ENCODE results near the genes LHX8 and ST6GALNAC5.

DNA sequence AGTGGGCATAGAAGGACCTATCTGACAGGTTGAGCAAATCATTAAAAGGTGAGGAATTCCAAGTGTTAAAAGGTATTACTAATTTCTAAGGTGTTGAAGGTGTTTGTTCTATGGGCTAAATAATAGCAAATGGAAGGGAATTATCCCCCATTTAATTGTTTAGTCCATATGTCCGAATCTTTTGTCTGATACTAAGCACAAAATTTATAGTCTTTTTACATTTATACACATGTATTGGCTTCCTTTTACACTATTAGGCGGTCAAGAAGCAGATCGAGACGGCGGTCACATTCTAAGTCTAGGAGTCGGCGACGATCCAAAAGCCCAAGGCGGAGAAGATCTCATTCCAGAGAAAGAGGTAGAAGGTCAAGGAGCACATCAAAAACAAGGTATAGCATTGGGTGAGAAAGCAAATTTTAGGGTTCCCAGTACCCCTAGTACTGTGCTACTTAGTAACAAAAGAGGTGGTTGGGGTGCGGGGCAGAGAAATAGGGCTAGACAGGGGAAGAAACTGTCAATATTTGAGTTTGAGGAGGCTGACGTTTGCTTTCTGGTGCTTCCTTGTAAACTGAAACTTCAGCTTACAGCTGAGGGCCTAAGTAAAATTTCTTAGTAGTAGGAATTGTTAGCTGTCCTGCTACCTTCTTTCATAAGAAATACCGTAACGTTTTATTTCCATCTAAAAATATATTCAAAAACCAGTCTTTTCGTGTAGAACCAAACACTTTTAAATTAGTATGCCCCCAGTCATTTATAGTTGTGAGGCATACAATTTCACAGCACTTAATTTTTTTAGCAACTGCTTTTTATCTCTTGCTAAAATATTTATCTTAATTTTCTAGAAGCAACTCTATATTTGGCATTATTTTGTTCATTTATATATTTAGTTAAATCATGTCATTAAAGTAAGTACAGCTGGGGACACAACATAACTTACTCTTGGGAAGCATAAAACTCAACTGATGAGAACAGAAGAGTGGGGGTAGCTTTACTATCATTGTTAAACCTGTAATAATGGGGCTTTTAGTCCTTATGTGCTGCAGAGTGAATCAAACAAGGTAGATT, 23.6 kb downstream of the SRSF11 start:
- PRO-cap, 7 experiments, result no peak in any of the 7 experiments
- RAMPAGE, long total RNA, 2 experiments, result no peak in any of the 2 experiments

DNA sequence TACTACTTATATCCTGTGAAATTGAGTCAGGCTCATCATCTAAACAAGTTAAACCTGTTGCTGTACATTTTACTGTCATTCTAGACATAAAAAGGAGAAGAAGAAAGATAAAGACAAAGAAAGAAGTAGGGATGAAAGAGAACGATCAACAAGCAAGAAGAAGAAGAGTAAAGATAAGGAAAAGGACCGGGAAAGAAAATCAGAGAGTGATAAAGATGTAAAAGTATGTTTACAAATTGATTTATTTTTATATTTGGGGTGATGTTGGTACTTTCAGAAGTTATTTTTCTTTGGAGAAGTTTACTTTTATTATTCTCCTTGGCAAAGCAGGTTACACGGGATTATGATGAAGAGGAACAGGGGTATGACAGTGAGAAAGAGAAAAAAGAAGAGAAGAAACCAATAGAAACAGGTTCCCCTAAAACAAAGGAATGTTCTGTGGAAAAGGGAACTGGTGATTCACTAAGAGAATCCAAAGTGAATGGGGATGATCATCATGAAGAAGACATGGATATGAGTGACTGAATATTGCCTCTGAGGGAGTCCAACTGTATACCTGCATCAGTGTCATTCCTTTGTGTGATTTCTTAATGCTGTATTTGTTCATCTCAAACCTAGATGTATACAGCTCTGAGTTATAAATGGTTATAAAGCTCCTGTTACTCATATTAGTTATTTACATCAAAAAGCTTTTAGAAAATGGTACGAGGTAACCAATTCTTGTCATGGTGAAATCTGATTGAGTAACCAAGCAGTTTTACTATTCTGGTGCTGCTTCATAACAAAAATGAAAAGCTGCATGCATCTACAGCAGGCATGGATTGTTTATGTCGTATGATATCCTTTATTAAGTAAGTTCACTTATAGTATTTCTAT, 29.3 kb downstream of the SRSF11 start:
- PRO-cap, 7 experiments, result no peak in any of the 7 experiments
- RAMPAGE, long total RNA, 2 experiments, result no peak in any of the 2 experiments

DNA sequence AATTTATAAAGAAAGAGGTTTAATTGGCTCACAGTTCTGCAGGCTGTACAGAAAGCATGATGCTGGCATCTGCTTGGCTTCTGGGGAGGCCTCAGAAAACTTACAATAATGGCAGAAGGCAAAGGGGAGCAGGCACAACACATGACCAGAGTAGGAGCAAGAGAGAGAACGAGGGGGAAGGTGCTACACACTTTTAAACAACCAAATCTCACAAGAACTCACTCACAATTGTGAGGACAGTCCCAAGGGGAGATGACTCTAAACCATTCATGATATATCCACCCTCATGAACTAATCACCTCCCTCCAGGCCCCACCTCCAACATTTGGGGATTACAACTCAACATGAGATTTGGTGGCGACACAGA, 14.5 kb downstream of the CTH start:
- PRO-cap, 7 experiments, result no peak in any of the 7 experiments
- RAMPAGE, long total RNA, 2 experiments, result no peak in any of the 2 experiments

GRCh38 chr1:70720145-70720529, 309.1 kb downstream of the CTH start:
- PRO-cap, 7 experiments, result no peak in any of the 7 experiments
- RAMPAGE, long total RNA, 2 experiments, result no peak in any of the 2 experiments

DNA sequence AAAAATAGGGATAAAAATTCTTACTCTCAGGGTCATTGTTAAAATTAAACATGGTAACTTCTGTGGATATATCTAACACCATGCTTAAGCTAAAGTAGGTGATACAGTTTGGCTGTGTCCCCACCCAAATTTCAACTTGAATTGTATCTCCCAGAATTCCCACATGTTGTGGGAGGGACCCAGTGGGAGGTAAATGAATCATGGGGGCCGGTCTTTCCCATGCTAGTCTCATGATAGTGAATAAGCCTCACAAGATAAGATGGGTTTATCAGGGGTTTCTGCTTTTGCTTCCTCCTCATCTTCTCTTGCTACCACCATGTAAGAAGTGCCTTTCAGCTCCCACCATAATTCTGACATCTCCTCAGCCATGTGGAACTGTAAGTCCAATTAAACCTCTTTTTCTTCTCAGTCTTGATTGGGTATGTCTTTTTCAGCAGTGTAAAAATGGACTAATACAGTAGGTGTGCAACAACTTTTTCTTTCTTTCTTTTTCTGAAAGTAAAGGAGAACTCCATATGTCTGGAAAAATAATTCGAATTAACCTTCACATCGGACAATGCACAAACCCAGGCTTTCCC, 100.4 kb downstream of the PTGER3 start:
- PRO-cap, 7 experiments, result no peak in any of the 7 experiments
- RAMPAGE, long total RNA, 2 experiments, result no peak in any of the 2 experiments

GRCh38 chr1:71054134-71054896, 6.7 kb upstream of the PTGER3 start:
- PRO-cap, 7 experiments, result no peak in any of the 7 experiments
- RAMPAGE, long total RNA, 2 experiments, result no peak in any of the 2 experiments

DNA sequence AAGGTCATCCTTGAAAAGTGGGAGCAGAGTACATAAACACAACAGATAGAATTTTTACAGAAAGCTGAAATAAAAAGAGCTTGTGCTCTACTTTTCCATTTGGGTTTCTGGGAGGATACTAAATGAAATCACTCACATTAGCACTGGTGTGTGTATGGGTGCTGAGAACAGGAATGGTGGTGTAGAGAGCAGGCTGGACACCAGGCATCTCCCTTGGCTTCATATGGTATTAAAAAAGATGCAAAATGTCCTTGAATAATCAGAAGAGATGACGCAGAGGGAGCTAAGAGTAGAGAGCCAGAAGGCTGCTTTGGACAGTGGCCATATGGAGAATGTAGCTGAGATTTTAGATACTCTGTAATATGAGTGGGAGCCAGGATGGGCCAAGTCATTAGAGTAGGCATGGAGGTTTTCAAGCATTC, 112.3 kb upstream of the ZRANB2 start:
- PRO-cap, 7 experiments, result peak in 2 of 7 experiments; most common minus-strand start position 175 of the sequence (in 2)
- RAMPAGE, long total RNA, 2 experiments, result no peak in any of the 2 experiments

- PRO-cap, 7 experiments, result no peak in any of the 7 experiments
- RAMPAGE, long total RNA, 2 experiments, result no peak in any of the 2 experiments
Observed at GRCh38 chr1:73593306-73593935, 604.6 kb downstream of the LRRIQ3 start.

- PRO-cap, 7 experiments, result no peak in any of the 7 experiments
- RAMPAGE, long total RNA, 2 experiments, result no peak in any of the 2 experiments
Observed at GRCh38 chr1:74731005-74732254, 1.4 kb downstream of the CRYZ start.

- PRO-cap, 7 experiments, result no peak in any of the 7 experiments
- RAMPAGE, long total RNA, 2 experiments, result no peak in any of the 2 experiments
Observed at GRCh38 chr1:75134223-75134937, at the start of gene LHX8. Gene LHX8, plus strand, starts transcription at chr1:75134388.

DNA sequence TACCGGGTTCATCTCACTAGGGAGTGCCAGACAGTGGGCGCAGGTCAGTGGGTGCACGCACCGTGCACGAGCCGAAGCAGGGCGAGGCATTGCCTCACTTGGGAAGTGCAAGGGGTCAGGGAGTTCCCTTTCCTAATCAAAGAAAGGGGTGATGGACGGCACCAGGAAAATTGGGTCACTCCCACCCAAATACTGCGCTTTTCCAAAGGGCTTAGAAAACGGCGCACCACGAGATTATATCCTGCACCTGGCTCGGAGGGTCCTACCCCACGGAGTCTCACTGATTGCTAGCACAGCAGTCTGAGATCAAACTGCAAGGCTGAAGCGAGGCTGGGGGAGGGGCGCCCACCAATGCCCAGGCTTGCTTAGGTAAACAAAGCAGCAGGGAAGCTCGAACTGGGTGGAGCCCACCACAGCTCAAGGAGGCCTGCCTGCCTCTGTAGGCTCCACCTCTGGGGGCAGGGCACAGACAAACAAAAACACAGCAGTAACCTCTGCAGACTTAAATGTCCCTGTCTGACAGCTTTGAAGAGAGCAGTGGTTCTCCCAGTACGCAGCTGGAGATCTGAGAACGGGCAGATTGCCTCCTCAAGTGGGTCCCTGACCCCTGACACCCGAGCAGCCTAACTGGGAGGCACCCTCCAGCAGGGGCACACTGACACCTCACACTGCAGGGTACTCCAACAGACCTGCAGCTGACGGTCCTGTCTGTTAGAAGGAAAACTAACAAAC, 46.5 kb upstream of the ACADM start:
- PRO-cap, 7 experiments, result no peak in any of the 7 experiments
- RAMPAGE, long total RNA, 2 experiments, result no peak in any of the 2 experiments

DNA sequence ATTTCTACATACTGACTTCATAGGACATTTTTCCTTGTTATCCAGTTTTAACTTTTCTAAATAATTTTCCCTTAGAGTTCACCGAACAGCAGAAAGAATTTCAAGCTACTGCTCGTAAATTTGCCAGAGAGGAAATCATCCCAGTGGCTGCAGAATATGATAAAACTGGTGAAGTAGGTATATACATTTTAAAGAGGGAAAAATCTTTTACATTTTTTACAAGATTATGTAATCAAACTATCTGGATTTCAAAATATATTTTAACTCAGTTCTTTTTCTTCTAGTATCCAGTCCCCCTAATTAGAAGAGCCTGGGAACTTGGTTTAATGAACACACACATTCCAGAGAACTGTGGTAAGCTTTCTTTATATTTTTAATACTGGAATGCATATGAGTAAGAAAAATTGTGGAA, 8.1 kb downstream of the ACADM start:
- PRO-cap, 7 experiments, result no peak in any of the 7 experiments
- RAMPAGE, long total RNA, 2 experiments, result no peak in any of the 2 experiments

DNA sequence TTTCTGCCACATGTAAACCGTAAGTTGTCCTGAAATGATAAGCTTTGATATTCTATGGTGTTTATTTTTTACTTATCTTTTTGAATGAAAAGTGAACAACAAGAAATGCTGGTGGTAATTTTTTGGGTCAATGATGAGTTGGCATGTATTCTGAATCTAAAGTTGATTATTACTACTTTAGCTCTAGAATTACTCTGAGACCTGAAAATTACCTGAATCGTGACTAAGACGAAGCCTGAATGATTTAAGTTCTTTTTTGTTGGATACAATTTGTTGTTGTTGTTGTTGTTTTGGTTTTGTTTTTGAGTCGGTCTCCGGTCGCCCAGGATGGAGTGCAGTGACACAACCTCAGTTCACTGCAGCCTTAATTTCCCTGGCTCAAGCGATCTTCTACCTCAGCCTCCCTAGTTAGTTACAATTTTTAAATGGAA, 906 bp downstream of the RABGGTB start:
- PRO-cap, 7 experiments, result no peak in any of the 7 experiments
- RAMPAGE, long total RNA, 2 experiments, result no peak in any of the 2 experiments

DNA sequence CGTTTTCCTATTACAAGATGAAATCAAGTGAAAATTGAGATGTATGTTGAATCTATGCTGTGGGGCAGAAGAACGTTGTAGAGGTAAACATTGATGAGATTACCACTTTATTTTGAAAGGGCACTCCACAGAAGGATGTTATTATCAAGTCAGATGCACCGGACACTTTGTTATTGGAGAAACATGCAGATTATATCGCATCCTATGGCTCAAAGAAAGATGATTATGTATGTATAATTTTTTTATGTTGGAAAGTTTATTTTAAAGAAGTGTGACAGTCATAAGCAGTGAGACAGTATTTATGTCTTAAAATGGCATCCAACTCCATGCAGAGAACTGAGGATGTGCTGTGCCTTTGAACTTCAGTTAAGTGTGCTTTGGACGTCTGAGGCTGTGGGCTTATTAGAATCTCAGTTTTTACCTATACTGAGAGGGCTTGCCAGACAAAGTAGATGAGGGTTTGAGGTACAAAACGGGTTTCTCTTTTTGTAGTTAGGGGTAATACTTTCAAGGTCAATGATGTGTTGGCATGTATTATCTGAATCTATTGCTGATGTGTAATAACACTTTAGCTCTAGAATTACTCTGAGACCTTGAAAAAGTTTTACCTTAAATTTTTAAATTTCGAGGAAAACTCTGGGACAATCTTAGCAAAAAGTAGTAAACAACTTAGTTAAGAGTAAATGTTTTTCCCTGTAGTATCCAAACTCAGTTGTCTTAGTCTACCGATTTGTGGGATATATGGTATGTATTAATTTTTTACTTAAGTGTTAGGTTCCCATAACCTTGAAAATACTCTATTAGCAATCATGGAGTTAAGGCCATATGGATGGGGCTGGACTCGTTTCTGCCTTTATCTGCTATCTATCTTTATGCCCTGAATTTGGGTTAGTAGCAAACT, 1.6 kb downstream of the RABGGTB start:
- PRO-cap, 7 experiments, result peak in 1 of 7 experiments; most common plus-strand start position 512 of the sequence (in 1); most common minus-strand start position 374 of the sequence (in 1)
- RAMPAGE, long total RNA, 2 experiments, result no peak in any of the 2 experiments

DNA sequence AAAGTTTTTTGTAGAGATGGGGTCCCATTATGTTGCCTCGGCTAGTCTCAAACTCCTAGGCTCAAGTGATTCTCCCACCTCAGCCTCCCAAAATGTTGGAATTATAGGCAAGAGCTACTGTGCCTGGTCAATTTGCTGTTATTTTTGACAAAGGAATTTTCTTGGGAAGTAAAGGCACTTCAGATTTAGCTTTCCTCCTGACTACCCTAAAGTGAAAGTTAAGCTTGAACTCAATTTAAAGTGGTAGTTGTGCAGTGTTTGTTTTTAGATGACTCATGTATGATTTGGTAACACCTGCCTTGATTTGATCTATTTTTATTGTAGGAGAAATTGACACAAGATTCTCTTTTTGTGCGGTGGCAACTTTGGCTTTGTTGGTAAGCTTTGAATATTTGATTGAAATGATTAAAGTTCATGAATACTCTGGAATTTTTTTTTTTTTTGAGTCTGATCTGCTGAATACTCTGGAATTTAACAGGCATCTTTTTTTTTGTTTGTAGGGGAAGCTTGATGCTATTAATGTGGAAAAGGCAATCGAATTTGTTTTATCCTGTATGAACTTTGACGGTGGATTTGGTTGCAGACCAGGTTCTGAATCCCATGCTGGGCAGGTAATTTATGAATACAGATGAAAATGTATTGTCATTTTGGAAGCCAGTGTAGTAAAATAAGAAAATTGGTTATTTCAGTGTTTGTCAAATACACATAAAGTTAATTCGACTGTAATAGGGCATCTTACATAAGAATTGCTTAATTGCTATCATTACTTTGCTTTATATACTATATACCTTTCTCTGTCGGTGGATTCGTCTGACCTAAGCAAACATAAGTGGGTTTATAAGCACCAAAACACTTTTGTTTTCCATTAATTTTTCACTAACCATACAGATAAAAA, 5.2 kb downstream of the RABGGTB start:
- PRO-cap, 7 experiments, result no peak in any of the 7 experiments
- RAMPAGE, long total RNA, 2 experiments, result no peak in any of the 2 experiments

- PRO-cap, 7 experiments, result no peak in any of the 7 experiments
- RAMPAGE, long total RNA, 2 experiments, result no peak in any of the 2 experiments
Observed at GRCh38 chr1:75928842-75929114, 3.4 kb downstream of the ASB17 start.

DNA sequence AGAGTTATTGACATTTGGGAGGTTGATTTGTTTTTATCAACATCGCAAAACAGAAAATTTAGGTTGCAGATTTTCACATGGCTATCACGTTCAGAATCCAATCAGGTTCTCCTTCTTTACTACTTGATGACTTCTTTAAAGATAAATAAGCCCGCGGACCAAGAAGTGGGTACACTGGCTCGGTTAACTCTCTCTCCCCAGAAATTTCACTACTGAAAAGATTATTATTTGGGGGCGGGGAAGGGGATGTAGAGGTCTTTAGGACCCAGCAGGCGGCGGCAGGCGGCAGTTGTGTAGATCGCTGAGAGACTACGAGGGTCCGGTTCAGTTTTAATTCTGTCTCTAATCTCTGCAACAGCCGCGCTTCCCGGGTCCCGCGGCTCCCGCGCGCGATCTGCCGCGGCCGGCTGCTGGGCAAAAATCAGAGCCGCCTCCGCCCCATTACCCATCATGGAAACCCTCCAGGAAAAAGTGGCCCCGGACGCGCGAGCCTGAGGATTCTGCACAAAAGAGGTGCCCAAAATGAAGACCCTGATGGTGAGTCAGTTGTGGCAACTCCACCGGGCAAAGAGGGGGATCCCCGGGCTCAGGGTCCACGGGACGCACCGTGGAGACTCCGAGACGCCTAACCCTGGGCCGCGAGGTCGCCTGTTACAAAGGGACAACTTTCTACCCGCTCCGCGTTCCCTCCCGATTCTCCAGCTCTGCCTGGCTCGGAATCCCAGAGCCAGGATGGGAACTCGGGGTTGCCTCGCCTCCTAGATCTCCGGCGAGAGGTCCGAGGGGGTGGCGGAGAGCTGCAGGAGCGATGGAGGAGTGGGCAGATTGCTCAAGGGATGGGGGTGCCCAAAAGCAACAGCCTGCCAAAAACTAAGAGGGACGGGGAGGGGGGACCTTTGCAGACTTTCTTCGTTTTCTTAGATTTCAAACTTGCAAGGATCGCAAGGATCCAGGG, at the start of gene ST6GALNAC5:
Gene ST6GALNAC5 (plus strand): TSS at position 327 of the 955 bp plus-strand sequence.
- PRO-cap, 7 experiments, result peak in 7 of 7 experiments; most common plus-strand start position 296 of the sequence (in 6); most common minus-strand start position 734 of the sequence (in 5)
- RAMPAGE, long total RNA, 2 experiments, result no peak in any of the 2 experiments

GRCh38 chr1:77279908-77280439, 1.8 kb upstream of the AK5 start:
- PRO-cap, 7 experiments, result no peak in any of the 7 experiments
- RAMPAGE, long total RNA, 2 experiments, result no peak in any of the 2 experiments

GRCh38 chr1:77412819-77413599, 131.2 kb downstream of the AK5 start:
- PRO-cap, 7 experiments, result peak in 2 of 7 experiments; most common minus-strand start chr1:77412950 (in 2)
- RAMPAGE, long total RNA, 2 experiments, result no peak in any of the 2 experiments

- PRO-cap, 7 experiments, result no peak in any of the 7 experiments
- RAMPAGE, long total RNA, 2 experiments, result no peak in any of the 2 experiments
Observed at GRCh38 chr1:77557798-77558333, 124.6 kb downstream of the ZZZ3 start.

Data from ovary (tissue), 7 donors.